Mesenchymal stem cell of the bone marrow (primary cell): ENCODE measurements around a stretch of chr7.

DNA sequence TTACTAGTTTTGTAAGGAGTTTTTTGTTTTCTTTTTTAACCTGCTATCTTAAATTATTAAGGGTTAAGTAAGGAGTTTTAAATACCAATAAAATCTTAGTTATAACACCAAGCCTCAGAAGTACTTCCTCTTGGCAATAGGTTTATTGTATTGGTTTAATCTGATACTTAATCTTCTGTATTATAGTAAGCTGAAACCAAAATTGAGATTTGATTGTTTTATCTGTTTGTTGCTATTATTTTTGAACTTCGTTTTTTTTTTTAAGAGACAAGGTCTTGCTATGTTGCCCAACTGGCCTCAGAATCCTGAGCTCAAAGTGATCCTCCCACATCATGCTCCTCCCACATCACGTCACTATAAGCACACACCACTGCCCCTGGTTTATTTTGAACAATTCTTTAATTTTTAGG lies 83.9 kb downstream of the SEPTIN7 start:
- CAGE, long polyA plus RNA, result no peak

DNA sequence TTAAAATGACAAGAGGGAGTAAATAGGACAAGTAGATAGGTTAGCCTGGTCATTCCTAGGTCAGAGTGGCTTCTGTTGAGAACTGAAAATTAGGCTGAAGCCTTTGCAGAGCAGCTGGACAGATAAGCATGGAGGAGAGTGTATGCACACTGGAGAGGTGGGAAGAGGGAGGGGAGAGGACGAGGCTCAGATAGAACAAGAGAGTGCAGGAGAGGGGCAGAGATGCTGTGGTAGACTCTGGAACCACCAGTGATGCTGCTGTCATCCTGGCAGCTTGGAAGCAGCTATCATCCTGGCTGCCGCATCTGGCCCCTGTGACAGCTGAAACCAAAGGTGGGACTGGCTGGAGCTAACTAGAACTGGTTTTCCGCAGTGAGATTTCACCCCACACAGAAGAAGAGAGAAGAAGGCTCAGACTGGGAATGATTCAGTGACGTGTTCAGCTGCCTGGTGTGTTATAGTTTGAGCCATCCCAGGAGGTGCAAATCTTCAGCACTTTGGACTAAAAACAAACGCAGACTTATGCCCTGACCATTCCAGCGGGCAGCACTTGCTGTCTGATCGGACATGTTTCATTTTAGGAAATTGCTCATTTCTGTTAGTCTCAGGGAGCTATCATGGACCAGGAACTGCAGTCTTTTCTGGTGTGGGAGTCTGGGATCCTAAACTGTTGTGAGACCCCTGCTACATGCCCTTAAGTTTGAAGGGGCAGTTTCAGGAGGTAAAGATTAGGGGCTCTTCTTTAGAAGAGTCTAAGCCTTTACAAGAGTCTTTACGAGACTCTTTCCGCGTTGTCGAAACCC lies 38.4 kb downstream of the EEPD1 start:
- CAGE, long polyA plus RNA, result no peak

- CAGE, long polyA plus RNA, result no peak
Observed at GRCh38 chr7:36226850-36227734, 74.0 kb downstream of the EEPD1 start.

GRCh38 chr7:36494855-36495226 lies 105.2 kb downstream of the ANLN start:
- CAGE, long polyA plus RNA, result no peak

DNA sequence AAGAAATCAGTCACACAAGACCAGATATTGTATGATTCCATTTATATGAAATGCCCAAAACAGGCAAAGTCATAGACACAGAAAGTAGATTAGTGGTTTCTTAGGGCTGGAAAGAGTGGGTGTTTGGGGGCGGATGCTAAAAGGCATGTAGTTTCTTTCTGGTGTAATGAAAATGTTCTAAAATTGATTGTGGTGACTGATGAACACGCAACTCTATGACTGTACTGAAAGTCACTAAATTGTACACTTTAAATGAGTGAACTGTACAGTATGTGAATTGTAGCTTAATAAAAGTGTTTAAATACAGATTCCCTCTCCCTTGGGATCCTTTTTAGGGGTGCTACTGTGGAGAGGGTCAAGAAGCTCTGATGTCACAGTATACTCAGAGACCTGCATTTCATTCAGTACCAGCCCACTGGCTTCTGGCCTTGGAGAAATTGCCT lies 46.4 kb downstream of the AOAH start:
- CAGE, long polyA plus RNA, result no peak

DNA sequence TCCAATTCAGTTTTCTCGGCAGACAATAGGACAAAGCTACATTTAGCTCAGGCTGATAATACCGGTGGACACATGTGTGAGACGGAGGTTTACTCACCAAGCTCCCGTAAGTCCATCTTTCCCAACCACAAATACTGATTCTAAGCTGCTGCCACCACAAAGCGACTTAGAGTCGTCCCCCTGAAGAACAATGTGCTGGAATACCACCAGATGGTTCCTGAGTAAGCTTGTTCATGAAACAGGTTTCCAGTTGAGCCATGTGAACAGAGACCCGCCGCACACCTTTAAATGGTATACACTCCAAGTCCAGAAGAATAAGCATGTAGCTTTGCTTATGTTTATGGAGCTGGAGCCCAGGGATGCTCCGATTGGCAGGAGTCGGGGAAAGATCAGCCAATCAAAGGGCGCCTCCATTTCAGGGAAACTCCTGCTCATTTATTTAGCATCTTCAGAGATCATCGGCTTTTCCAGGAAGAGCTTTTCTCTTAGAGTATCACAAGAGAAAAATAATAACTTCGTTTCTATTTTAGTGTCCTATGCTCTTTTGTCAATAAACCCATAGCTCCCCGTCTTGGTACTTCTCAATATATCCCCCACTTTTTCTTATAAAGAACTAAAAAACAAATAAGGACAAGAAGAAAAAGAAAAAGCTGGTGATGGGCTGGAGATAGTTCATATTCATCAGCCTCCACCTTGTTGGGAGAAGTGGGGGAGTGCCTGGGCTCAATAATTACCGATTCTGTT lies 261.7 kb upstream of the AOAH start:
- CAGE, long polyA plus RNA, result no peak

- CAGE, long polyA plus RNA, result no peak
Observed at GRCh38 chr7:37208523-37209087, 240.1 kb downstream of the ELMO1 start.

DNA sequence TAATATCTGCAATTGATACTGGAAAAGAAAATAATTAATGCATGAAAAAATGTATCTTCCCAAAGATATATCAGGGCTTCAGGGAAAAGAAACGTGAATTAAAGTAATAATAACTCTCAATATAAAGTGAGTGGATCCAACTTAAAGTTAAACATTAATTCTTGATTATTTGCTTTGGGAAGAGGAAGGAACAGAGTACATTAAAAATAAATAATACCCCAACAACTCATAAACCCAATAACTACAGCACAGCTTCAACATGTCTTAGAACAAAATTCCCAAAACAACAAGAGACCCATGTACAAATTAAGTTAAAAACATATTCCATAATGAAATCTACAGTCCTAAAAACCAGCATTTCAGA lies 33.0 kb downstream of the ELMO1 start:
- CAGE, long polyA plus RNA, result no peak

DNA sequence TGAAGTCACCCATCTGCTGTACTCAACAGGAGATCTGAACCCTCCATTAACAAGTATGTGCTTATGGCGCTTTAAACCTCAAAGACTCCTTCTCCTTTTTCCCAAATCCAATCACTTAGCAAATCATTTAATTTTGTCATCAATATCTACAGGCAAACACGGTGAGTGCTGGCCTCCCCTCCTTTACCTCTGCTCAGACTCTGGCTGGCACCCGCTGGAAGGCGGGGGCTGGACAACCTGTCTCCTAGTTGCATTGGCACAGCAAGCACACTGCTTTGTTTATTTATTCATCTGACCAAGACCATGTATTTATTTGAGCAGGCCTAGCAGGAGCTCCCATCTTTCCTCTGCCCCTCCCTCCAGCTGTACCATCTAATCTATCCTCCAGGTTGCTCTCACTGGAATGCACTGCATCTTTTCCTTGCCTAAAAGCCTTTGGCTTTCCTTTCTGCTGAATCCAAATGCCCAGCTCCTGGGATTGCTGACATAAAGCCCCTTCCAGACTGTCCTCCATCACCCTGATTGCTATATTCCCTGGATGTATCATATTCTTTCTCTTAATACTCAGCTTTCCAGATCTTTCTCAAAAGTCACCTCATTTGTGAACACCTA lies 9.8 kb downstream of the ELMO1 start:
- CAGE, long polyA plus RNA, result no peak

DNA sequence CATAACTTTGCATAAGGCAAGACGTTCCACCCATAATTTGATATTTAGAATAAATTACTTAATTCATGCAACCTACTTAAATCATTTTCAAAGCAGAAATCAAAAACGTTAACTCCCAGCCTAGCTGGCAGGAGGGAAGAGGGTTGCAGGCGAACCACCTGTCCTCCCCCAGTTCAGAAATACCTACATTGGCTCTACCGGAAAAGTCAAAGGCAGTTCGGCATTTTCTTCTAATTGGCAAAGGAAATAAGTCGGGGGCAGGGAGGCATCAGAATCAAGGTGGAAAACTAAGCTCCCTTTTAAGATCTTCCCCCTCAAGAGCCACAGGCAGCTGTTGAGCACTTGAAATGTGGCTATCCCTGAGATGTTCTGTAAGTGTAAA lies 876 bp upstream of the ELMO1 start:
- CAGE, long polyA plus RNA, result no peak

- CAGE, long polyA plus RNA, result no peak
Observed at GRCh38 chr7:37507987-37508455, 59.4 kb upstream of the ELMO1 start.

DNA sequence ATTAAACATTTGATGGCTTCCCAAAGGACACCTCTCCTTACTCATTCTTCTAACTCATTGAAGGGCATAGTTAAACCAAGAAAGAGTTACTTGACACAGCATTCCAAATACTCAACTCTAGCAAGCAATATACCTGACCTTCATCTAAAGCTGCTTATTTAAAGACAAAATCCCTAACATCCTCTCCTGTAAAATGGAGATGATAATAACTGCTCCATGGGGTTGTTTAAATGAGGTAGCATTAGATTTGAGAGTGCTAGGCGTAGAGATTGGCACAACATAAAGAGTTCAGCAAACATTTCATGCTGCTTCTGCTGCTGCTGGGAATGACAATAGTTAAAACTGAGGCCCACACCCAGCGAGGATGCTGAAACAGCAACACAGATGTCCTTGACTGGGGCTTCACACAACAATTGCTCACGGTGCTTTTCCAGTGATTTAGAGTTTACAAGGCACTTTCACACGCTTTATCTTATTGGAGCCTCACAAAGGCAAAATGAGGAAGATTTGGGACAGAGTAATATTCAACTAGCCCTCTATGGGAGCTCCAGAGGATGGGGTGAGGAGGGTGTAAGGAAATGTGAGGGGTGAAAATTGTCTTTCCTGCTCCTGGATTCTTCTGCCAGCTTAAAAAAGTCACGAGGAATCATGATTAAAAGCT lies 65.4 kb upstream of the ELMO1 start:
- CAGE, long polyA plus RNA, result no peak

DNA sequence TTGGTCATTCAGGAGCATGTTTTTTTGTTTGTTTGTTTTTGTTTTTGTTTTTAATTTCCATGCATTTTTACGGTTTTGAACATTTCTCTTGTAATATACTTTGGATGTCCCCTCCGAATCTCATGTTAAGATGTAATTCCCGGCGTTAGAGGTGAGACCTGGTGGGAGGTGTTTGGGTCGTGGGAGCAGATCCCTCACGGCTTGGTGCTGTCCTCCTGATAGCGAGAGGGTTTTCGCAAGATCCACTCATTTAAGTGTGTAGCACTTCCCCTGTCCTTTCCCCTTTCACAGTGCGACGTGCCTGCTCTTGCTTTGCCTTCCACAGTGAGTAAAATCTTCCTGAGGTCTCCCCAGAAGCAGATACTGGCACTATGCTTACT lies 6.6 kb downstream of the GPR141 start:
- CAGE, long polyA plus RNA, result no peak

GRCh38 chr7:37766033-37766350 lies 82.4 kb upstream of the NME8 start:
- CAGE, long polyA plus RNA, result no peak

GRCh38 chr7:38232376-38232764 lies 54.3 kb downstream of the STARD3NL start:
- CAGE, long polyA plus RNA, result no peak

GRCh38 chr7:38334393-38334955 lies 156.4 kb downstream of the STARD3NL start:
- CAGE, long polyA plus RNA, result no peak

DNA sequence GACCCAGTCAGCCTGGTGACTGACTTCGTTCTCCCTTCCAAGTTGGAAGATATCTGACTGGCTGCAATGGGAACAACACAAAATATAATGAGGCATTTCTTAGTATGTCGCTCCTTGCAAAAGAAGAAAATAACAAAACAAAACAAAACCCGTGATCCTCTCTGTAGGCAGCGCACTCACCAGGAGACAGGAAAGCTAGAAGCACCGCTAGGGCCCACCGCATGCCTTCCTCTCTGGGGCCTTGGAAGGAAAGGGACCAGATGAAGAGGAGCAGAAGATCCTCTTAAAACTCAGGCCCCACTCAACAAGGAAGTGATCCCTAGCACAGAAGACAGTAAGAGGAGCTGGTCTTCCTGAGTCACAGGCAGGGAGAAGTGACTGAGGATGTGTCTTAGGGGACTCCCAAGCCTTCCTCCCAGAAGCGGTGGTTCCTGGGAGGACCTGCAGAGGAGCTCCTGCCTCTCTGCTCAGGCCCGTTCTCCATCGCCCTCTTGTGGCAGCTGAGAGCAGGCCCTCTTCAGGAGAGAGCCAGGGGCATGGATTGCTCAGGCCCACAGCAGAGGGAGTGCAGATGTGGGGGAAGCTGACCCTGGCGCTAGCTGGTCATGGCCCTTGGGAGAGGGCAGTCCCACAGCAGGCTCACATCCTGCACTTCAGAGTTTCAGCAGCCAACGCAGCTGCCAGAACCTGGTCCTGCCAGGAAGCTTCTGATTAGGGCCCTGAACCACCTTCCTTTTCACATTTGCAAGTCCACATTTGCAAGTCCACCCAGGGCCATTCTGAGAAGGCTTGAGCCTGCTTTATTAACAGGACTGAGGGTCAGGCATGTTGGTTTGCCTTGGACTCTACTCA lies 190.0 kb downstream of the STARD3NL start:
- CAGE, long polyA plus RNA, result no peak

DNA sequence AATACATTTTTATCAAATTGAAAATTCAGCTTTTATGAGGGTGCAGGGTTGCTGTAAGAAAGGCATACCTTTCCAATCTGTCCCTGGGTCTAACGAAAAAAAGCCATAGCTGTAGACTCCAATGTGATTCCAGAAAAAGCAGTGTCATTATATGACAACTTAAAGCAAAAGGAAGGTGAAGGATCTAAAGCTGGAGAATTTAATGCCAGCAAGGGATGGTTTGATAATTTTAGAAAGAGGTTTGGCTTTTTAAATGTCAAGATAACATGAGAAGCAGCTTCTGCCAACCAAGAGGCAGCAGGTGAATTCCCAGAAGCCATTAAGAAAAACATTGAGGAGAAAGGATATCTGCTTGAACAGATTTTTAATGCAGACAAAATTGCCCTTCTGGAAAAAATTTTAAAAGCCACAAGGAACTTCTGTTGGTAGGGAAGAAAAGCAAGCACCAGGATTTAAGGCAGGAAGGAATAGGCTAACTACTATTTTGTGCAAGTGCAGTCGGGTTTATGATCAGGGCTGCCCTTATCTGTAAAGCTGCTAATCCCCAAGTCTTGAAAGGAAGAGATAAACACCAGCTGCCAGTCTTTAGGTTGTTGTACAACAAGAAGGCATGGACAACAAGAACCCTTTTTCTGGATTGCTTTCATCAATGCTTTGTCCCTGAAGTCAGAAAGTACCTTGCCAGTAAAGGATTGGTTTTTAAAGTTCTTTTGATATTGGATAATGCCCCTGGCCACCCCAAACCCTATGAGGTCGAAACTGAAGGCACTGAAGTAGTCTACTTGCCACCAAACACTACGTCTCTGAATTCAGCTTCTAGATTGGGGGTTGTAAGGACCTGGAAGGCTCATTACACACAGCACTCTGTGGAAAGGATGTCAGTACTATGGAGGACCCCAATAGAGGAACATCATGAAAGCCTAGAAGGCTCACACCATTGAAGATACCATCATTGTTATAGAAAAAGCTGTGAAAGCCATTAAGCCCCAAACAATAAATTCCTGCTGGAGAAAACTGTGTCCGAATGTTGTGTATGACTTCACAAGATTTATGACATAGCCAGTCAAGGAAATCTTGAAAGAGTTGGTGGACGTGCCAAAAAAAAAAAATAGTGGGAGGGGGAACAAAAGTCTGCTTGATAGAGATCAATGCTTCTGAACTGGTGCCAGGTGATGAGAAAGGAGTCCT lies 40.7 kb downstream of the RALA start:
- CAGE, long polyA plus RNA, result no peak

- CAGE, long polyA plus RNA, result no peak
Observed at GRCh38 chr7:39833076-39833618, 116.9 kb upstream of the CDK13 start.

GRCh38 chr7:39954749-39955423 lies 4.8 kb downstream of the CDK13 start:
- CAGE, long polyA plus RNA, result no peak